Placental epithelial cell (primary cell): ENCODE data around the genes IQCC, AZIN2 and CSMD2.

DNA sequence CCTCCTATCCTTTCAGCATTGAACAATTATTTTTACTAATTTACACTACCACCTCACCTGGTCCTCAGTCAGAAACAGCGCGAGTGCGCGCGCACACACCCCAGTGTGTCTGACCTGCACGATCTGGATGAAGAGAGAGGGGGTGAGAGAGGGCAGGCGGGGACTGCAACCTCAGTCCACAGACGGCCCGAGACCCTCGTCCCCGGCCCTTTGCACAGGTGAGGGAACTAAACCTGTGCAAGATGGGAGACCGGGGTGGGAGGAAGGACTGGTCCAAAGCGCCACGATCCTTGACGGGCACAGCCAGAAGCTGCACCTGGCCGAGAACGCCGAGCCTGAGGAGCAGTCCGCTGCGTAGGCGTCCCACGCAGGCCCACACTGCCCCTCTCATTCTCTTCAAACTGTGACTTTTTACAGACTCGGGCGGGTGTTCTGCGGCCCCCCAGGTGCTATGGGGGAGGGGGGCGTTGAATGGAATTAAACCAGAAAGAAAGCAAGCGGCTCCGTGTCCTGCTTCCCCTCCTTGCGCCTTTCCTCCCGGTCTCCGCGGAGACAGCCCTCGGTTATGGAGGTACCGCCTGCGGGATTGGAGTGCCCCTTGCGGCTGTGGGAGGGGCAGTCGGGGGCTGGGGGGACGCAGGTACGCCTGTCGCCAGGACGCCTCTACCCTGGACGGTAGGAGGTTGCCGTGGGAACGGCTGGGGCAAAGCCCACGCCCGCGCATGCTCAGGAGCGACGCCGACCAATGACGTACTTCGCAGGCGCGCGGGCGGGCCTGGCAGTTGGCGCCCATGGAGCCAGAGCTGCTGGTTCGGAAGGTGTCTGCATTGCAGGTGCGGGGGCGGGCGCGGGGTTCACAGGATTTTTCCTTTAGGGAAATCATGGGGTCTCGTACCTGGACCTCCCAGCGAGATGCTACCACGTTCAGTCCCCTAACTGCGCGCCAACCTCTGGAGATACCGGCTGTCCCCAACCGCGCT is at the start of gene IQCC:
Gene IQCC, plus strand, starts transcription at position 781 of the 980 bp plus-strand sequence.
- CAGE, long polyA plus RNA: no peak

DNA sequence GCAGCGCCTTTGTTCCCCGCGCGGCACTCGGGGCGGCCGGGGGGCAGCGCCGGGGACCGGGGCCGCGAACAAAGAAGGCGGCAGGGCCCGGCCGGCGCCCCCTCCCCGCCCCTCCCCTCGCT is 512 bp downstream of the MARCKSL1 start:
- CAGE, long polyA plus RNA: no peak

GRCh38 chr1:32716400-32717168 is 14.0 kb upstream of the SYNC start:
- CAGE, long polyA plus RNA: no peak

- CAGE, long polyA plus RNA: no peak
These were observed 16.5 kb upstream of the KIAA1522 start for GRCh38 chr1:32724969-32725660.

DNA sequence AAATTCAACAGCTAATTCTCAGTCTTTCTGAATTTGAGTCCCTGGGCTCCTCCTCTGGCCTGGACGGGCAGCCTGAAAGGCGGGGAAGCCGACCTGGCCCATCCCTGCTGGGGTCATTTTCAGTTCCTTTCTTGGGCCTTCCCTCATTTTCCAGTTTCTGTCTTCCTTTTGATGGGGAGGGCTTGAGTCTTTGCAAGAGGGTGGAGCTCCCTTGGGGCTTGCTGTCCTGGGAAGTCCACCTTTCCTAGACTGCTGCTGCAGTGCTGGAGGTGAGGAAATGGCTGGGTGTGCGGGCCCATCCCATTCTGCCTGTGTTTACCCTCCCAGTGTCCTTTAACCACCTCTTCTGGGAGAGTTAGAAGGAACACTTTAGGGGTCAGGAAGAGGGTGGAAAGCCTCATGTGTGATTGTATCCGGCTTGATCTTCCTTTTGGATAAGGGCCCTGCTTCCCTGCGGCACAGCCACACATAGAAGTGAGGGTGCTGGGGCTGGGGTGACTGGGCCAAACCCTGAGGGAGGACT is 1.4 kb downstream of the KIAA1522 start:
- CAGE, long polyA plus RNA: no peak

GRCh38 chr1:32768379-32768809 is 26.8 kb downstream of the KIAA1522 start:
- CAGE, long polyA plus RNA: no peak

DNA sequence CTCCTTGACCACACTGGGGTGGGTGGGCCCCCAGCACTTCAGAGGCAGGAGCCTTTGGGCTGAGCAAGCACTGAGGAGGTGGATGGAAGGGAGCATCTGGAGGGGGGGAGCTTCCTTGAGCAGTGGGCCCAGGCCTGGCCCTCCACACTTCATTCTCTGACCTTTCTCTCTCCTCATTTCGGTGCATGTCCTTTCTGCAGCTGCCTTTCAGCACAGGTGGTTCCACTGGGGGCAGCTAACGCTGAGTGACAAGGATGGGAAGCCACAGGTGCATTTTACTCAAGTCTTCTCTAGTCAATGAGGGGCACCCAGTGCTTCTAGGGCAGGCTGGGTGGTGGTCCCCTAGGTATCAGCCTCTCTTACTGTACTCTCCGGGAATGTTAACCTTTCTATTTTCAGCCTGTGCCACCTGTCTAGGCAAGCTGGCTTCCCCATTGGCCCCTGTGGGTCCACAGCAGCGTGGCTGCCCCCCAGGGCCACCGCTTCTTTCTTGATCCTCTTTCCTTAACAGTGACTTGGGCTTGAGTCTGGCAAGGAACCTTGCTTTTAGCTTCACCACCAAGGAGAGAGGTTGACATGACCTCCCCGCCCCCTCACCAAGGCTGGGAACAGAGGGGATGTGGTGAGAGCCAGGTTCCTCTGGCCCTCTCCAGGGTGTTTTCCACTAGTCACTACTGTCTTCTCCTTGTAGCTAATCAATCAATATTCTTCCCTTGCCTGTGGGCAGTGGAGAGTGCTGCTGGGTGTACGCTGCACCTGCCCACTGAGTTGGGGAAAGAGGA is 32.3 kb downstream of the KIAA1522 start:
- CAGE, long polyA plus RNA: no peak

GRCh38 chr1:32946410-32946811 is 18.2 kb downstream of the RNF19B start:
- CAGE, long polyA plus RNA: no peak

GRCh38 chr1:32981084-32981536 is 16.5 kb upstream of the RNF19B start:
- CAGE, long polyA plus RNA: no peak

DNA sequence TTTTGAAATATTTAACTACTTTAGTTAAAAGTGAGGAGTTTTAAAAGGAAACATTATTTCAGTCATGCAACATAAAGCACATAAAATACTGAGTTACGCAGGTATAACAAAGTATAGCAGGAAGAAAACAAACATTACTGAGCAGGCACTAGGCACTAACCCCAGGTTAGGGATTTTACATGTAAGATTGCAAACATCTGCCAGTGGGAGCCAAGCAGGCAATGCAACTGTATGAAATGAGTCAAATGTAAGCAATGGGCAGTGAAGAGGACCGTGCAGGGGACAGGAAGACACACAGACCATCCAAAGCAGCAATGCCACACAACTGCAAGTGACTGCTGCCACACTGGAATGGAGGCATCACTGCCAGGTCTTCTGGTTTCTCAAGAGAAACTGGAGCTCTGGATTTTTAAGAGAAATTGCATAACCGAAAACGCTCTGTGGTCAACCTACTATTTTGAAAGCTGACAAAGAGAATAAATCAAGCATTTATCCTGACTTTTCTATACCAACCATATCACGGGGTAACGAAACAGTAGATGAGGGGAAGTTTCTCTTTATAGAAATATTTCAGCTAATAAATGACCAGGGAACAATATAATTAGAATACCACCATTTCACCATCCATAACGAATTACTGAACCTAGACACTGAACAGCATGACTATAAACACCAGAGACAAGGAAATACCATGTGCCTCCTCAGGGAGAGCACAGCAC is 4.6 kb downstream of the AK2 start:
- CAGE, long polyA plus RNA: no peak

DNA sequence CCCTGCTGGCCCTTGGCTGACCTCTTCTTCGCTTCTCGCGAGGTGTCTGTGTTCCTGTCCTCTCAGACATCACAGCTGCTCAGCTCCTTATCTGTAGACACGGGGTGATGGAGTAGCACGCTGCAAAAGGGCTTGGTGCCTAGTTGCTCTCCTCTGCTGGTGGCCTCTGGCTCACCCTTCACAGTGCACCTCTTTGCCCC is 18.6 kb upstream of the AK2 start:
- CAGE, long polyA plus RNA: no peak

- CAGE, long polyA plus RNA: no peak
These were observed at the start of gene AZIN2 for GRCh38 chr1:33080760-33081641. AZIN2 (plus strand) TSS chr1:33081153.

- CAGE, long polyA plus RNA: no peak
These were observed 20.6 kb downstream of the TRIM62 start for GRCh38 chr1:33160954-33161902.

- CAGE, long polyA plus RNA: no peak
These were observed 19.9 kb downstream of the TRIM62 start for GRCh38 chr1:33161988-33162239.

DNA sequence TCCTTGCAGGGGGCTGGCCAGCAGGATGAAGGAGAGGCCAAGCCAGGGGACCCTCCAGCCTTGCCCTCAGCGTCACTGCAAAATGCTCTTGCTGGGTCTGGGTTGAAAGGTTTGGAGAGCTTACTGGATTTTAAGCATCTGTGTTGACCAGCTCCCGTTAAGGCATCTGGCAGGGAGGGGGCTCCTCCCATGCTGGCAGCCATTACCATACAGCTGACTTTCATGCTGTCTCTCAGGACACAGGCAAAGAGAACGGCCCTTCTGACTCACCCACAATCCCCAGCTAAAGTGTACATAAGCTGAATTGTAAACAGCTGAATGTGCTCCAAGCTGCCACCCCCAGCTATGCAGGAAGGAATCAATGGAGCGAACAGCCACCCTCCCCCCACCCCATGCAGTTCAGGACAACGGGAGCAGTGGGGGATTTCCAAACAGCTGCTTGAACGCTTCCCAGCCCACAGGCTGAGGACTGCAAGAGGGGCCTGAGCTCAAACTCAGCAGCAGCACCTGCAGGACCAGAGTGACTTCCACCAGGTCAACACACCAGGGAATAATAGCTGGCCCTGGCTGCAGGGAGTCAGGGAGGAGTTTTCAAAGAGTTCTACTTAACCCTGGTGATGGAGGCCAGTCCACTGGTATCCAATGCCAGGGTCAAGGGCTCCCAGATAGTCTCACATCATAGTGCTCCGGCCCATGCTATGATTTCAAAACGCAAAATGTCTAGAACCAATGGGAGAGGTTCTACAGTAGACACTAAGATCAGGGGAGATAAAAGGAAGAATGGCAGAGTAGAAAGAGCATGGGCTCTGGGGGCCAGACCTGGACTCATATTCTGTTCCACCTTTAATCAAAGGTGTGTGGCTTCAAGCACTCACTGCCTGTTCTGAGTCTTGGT is 21.5 kb upstream of the A3GALT2 start:
- CAGE, long polyA plus RNA: no peak

DNA sequence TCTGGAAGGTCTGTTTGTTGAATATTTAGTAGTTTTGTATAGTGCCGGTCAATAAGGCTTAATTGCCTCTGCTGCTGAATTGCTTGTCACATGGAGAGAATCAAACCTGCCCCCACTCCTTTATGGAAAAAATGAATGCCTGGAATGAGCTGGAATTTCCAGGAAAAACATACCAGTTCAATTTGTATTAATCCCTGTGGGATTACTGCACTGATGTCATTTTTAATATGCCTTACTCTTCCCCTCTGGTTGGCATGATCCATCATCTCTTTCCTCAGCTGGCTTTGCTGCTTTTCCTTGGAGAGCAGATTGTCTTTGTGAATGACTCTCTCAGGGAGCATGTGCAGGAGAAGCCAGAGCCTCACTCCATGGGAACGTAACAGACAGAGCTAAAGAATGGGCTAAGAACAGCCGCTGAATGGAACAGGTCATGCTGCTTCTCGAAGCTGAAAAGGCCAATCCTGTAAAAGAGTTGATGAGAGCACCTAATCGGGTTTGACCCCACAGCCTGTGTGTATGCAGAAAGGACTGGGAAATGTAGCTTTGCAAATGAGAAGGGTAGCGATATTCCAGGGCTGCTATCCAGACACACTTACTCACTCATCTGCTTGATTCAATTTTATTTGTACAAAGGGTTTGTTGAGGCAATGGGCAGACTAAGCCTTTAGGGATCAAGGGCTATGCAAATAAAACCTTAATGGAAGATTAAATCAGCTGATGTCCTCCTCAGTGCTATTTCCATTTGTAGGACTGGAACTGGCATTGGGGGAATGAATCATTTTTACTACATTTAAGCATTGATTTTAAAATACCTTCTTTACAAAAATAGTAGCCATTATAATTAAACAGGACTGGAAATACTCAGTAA is 20.7 kb downstream of the PHC2 start:
- CAGE, long polyA plus RNA: no peak

DNA sequence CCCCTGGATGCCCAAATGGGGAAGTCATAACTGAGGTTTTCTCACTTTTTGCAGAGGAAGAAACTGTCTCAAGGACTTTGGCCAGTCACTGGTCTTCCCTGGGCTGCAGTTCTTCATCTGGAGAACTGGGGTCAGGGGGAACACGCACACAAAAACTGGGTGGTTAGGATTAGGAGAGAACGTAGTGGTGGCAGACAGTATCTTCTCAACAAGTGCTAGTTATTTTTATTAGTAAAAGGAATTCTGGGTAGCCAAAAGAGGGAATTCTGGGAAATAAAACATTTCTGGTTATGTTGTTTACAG is 11.0 kb upstream of the ZSCAN20 start:
- CAGE, long polyA plus RNA: no peak

DNA sequence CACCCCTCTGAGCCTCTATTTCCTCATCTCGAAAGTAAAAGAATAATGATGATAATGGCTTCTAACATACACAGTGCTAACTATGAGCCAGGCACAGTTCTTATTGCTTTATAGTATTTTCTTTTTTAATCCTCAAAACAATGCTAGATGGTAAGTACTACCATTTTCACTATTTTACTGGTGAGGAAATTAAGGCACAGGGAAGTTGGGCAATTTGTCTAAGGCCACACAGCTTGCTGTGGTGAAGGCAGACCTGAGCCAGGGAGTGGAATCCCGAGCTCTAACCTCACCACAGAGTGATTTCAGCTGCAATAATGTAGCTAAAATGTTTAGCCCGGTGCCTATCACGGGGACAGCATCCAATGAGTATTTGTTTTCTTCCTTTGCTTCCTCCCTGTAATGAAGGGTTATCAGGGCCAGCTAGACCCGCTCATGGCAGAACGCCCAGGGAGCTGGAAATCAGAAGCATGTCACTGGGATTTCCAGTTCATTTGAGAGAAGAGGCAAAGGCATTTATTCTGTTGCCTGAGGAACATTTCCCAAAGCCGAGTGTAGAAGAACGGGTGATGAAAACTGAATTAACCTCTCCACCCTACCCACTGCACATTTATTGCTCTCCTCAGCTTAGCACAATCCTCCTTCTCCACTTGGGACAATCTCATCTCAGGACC is 183.0 kb downstream of the ZSCAN20 start:
- CAGE, long polyA plus RNA: no peak

GRCh38 chr1:34164630-34165487 is at the start of gene CSMD2:
CSMD2 (minus strand) TSS chr1:34165230.
- CAGE, long polyA plus RNA: no peak

DNA sequence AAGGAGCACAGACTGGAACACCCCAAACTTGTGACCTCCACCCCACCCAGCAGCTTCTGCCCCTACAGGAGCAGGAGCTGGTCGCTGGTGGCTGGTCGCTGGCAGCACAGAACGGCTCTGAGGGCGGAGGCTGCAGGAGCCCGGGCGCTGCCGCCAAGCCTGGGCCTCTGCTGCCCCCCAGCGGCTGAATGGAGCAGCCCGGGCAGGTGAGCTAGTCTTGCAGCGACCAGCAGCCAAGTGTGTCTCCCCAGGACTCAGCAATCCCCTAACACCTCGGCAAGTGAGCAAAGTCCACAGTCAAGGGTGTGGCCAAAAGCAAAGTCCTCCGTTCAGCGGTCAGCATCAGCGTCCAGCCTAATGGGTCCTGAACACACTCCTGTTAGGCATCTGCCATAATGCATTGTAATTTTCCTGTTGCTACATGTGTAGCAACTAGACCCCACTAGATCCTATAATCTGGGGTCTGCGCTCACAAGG is 12.1 kb upstream of the GJB5 start:
- CAGE, long polyA plus RNA: no peak